ENCODE results near the genes SCNN1B, PRKCB, RBBP6 and ARHGAP17.

- RRBS: no CpG with 5 or more reads among the region's 2 CpGs
These were observed 45.0 kb downstream of the USP31 start for GRCh38 chr16:23104364-23104565.

GRCh38 chr16:23105399-23105817 lies 43.8 kb downstream of the USP31 start:
- RRBS: no CpG with 5 or more reads among the region's 5 CpGs

DNA sequence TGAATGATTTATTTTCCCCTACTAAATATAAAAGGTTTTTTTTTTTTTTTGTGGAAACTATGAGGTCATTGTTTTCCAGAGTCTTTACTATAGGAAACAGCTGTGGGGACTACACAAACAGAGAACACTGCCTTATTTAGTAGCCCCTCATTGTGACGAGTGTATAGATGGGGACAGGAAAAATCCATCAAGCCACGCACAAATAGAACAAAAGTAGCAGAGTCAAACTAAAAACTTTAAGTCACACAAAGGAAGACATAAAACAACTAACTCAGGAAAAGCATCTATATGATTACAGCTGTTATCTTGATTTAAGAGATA lies 17.0 kb downstream of the USP31 start:
- RRBS: no CpG with 5 or more reads among the region's 2 CpGs

GRCh38 chr16:23139829-23140621 lies 9.2 kb downstream of the USP31 start:
- RRBS: no CpG with 5 or more reads among the region's 6 CpGs

- RRBS: no CpG with 5 or more reads among the region's 13 CpGs
These were observed 22.4 kb upstream of the SCNN1B start for GRCh38 chr16:23279636-23280250.

DNA sequence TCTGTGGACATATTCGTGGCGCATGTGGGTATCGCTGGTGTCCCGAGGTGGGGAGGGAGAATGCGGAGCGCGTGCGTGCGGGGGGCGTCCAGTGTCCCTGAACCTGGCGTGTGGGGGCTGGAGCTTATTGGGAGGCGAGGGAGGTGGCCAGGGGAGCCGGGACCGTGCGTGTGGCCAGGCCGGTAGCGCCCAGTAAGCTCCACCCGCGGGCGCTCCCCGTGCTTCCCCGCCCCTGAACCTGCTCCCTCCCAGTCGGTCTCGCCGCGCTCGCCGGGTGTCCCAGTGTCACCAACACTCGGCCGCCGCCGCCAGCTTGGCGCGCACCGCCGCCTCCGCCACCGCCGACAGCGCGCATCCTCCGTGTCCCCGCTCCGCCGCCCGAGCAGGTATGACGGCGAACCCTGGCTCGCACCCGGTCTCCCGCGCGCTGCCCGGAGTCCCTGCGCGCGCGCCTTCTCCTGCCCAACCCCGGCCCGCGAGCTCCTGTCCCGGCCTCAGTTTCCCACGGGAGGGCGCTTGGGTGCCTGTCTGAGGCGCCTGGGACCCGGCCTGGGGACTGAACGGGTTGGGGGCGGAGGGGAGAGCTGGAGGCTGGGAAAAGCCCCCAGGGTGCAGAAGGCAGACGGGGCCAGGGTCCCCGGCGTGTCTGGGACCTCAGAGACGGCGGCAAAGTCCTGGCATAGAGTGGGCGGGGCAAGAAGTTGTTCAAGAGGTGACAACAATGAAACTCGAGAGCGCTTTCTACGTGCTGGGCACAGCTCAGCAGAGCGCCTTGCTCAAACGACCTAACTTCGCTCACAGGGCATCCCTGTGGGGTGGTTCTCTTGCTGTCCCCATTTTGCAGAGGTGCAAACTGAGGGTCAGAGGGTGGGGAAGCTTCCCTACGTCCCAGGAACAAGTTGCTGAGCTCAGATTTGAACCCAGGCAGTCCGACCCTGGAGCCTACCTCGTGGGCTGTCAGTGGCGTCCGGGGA lies at the start of gene SCNN1B:
TSS of gene SCNN1B (plus strand) at position 251 of the 974 bp plus-strand sequence.
- RRBS: 3% methylated on average over 26 of the region's 85 CpGs

DNA sequence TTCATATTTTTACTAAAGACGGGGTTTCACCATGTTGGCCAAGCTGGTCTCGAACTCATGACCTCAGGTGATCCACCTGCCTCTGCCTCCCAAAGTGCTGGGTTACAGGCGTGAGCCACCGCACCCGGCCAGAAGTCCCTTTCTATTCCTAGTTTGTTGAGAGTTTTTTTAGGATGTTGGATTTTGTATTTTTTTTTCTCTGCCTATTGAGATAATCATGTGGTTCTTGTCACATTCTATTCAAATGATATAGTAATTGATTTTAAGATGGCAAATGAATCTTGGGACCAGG lies 3.4 kb upstream of the COG7 start:
- RRBS: no CpG with 5 or more reads among the region's 5 CpGs

- RRBS: no CpG with 5 or more reads among the region's 1 CpG
These were observed 12.9 kb upstream of the COG7 start for GRCh38 chr16:23465922-23466204.

- RRBS: 2% methylated on average over 56 of the region's 110 CpGs
These were observed at the start of gene PRKCB for GRCh38 chr16:23835297-23836402. TSS of gene PRKCB (plus strand) at chr16:23835983.

GRCh38 chr16:24014100-24014662 lies 178.4 kb downstream of the PRKCB start:
- RRBS: no CpG with 5 or more reads among the region's 6 CpGs

GRCh38 chr16:24218826-24219660 lies 37.1 kb upstream of the CACNG3 start:
- RRBS: no CpG with 5 or more reads among the region's 8 CpGs

GRCh38 chr16:24539481-24540563 lies at the start of gene RBBP6:
TSS of gene RBBP6 (plus strand) at chr16:24539566.
- RRBS: 1% methylated on average over 45 of the region's 113 CpGs

DNA sequence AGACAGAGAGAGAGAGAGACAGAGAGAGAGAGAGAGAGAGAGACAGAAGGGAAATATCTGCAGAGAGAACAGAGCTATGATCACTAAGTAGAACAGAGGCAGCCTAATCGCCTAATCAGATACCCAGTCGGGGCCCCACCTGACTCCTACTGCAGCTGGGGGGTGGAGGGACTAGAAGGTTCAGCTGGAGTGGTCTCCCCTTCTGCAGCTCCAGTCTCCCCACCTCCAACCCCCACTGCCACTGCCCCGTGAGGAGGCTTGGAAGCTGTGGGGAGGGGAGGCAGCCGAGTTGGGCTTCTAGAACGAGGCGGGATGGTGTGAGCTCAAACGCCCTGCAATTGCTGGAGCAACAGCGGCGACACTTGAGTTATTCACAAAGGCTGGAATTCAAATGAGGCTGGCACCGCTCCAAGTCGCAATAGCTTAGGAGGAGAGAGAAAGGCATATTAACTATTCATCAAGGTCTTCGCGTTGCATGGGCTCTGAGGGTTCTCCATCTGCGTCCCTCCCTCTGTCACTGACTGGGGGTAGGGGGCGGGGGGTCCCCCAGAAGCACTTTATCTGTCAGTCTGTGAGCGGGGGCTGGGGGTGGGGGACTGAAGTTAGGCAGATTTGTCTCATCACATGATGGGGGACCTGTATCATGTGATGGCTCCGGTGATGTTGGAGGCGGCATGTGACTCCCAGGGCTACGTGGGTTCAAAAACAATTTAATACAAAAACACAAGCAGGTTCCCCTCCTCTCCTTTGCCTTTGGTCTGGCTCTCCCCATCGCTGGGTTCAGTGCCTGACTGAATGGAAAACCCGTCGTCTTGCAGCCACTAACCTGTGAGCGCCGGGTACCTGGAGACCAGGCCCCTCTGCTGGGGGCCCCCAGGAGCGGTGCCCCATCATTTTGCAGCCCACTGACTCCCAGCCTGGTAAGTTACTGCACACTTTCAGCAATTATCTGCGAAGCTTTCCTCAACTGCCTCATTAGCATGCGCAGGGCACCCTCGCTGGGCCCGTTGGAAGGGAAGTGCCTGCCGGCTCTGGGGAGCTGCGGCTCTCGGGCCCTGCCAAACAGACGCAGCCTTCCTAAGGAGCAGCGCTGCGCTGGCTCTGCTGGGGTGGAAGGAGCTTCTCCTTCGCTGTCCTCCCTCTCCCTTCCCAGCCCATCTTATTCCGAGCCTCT lies 70.6 kb downstream of the RBBP6 start:
- RRBS: no CpG with 5 or more reads among the region's 37 CpGs

DNA sequence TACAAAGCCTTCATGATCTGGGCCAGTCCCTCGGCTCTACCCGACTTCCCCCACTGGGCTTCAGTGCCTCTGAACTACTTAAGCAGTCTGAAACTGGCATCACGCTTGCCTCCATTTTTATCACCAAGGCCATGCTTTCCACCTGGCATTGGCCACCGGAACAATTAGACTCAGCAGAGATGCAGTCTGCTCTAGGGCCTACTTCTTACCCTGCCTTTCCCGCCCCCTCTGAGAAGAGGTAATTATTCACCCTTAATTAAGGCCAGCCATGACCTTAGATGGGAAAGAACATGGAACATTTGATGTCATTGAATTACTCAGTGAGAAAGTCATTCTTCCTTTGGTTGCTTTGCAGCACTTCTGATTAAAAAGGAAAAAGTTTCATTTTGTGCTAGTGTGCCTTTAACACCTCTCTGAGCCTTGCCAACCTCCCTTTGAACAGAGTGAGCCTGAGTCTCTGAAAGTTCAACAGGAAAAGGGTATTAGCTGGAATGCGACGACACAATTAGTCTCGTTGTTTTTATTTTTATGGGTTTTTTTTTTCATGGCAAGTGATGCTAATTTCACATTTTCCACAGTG lies 60.9 kb upstream of the TNRC6A start:
- RRBS: no CpG with 5 or more reads among the region's 8 CpGs

GRCh38 chr16:24789878-24790775 lies 55.6 kb upstream of the SLC5A11 start:
- RRBS: no CpG with 5 or more reads among the region's 9 CpGs

DNA sequence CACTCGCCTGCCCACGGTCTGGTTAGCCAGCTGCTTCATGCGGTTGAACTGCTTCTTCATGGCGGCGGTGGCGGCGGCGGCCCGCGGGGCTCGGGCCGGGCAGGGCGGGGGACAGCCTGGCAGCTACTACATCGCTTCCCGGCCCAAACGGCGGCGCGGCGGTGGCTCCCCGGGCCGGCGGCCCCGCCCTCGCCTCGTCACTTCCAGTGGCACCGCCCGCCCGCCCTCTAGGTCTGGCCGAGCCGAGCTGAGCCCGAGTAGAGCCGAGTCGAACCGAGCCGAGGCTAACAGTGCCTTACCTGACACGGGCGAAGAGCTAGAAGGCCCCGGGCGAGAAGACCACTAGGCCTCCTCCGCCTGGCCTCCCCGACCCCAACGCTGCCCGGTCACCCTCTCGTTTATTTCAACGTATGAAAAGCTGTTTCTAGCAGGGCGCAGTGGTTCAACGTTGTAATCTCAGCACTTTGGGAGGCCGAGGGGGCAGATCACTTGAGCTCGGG lies at the start of gene ARHGAP17:
TSS of gene ARHGAP17 (minus strand) at position 168 of the 500 bp plus-strand sequence.
- RRBS: 2% methylated on average over 20 of the region's 50 CpGs

GRCh38 chr16:25052409-25053027 lies 37.3 kb upstream of the ARHGAP17 start:
- RRBS: no CpG with 5 or more reads among the region's 5 CpGs

DNA sequence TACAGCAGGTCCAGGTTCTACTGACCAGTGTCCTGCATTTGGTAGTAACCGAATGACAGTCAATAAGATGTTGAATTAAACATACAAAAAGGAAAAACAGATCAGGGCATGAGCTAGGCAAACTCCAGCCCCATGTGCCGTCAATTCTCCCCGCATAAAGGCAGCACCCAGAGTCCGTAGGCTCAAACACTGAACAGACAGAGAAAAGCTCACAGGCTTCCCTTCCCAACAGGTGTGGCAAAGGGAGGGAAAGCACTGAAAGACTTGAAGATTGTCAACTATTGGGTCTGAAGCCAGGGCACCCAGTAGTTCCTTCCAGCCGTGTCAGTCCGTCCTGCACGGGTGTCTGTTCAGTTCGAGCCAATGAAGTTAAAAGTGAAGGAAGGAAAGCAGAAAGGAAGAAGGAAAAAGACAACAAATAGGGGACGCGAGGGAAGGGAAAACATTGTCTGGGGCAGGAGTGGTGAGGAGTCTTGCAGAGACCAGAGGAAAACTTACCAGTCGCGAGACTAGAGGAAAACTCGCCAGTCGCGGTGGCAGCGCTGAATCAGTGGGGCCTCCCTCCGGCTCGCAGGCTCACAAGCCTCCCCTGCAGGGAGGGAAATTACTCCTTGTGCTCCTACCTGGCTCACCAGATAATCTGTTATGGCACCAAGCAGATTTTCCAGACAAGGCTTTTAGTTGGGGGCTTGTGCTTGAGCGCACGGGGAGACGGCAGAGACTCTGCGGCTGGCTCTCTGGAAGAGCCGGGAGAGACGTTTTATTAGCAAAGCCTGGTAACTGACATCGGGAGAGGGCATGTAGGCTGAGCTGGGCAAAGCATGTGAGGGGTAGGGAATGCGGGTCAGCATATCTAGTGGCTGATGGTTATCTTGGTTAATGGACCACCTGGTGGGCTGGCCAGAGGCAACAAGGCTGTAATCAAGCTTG lies 36.9 kb downstream of the LCMT1 start:
- RRBS: no CpG with 5 or more reads among the region's 26 CpGs

DNA sequence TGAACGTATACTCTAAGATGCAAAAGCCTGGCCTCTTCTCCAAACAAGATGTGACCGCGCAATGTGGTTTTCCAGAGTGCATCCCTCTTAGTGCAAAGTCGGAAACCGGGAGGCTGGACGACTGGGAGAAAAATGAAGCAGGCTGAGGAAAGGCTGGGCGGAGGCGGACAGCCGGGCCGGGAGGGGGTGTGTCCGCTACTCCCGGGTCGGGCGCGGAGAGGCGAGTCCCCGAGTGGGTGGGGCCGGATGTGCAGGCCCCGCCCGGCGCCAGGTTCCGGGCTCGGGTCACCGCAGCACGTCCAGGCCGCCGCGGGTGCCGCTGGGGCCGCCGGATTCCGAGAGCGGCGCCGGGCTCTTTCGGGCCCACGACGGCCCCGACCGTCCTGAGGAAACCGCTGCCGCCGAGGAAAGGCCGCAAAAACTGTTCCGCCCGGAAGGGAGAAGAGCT lies 313 bp downstream of the ZKSCAN2 start:
- RRBS: 1% methylated on average over 33 of the region's 46 CpGs

DNA sequence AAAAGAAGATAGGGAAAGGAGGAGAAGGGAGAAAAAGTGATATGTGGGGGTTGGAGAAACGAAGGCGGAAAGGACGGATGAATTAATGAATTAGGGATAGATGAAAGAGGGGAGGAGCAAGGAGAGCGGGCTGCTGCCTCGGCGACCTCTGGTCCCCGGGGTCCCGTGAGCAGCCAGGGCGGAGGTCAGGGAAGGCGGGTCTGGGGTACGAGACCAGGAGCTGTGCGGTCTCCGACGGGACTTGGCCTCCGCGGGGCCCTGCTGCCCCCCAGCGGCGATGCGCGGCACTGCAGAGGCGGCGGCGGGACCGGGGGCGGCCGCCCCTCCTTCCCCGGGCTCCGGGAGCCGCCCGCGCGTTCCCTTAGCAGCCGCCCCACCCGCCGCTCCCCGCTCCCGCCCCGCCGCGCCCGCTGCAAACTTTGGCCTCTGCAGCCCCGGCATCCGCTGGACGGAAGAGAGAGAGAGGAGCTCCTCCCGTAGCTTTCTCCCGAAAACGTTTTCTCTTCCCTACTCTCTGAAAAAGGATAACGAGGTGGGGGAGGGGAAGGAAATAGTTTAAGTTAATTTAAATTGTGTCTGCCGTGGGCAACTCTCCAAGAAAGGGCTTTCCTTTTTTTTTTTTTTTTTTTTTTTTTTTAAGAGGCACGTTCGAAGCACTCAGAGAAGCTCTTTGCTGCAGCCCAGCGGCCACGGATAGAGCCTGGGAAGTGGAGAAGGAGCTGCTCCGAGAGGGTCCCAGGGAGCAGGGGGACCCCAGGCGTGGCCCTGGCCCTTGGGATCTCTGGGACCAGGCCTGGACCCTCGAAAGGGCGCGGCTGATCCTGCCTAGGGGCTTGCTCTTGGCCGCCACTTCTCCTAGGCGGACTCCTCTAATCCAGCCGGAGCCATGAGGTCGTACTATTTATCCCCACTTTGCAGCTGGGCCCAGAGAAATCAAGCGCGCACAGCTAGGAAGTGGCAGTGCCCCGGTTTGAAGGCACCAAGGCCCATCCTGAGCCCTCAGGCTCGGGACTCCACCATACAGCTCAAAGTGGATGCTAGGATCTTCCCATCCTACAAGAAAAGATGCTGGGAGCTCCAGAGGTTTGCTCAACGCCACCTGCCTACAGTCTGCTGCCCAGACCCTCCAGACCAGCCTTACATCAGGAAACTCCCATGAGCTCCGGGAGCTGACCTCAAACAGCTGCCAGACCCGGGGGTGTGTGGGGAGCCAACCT lies 43.2 kb downstream of the C16orf82 start:
- RRBS: 25% methylated on average over 15 of the region's 69 CpGs